ENCODE data around the gene CNEP1R1.

- RRBS, result 1% methylated on average over 19 of the region's 47 CpGs
Observed at GRCh38 chr16:50024835-50025369, at the start of gene CNEP1R1. TSS of gene CNEP1R1 (plus strand) at chr16:50025225.

DNA sequence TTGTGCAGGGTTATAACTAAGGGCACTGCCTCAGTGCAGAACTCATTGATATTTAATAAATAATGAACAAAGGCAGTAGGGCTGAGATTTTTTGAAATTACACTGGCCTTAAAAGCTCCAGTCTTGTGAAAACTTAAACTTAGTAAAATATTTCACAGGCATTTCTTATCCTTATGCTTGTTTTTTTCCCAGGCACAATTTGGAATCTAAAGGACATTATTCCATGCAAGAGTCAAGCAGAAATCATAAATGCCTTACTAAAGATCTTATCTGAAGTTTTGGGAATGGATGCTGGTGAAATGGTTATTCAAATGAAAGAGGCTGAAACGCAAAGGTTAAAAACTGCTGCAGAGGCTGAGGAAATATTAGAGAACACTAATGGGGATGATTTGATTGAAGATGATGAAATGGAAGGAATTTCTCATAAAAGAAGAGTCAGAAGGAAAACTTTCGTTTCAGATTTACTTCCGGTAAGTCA is 12.8 kb downstream of the HEATR3 start:
- RRBS, result no CpG with 5 or more reads among the region's 3 CpGs

GRCh38 chr16:50229033-50229855 is 37.1 kb upstream of the ADCY7 start:
- RRBS, result no CpG with 5 or more reads among the region's 11 CpGs

- RRBS, result no CpG with 5 or more reads among the region's 6 CpGs
Observed at GRCh38 chr16:50335095-50335617, 33.6 kb downstream of the BRD7 start.

DNA sequence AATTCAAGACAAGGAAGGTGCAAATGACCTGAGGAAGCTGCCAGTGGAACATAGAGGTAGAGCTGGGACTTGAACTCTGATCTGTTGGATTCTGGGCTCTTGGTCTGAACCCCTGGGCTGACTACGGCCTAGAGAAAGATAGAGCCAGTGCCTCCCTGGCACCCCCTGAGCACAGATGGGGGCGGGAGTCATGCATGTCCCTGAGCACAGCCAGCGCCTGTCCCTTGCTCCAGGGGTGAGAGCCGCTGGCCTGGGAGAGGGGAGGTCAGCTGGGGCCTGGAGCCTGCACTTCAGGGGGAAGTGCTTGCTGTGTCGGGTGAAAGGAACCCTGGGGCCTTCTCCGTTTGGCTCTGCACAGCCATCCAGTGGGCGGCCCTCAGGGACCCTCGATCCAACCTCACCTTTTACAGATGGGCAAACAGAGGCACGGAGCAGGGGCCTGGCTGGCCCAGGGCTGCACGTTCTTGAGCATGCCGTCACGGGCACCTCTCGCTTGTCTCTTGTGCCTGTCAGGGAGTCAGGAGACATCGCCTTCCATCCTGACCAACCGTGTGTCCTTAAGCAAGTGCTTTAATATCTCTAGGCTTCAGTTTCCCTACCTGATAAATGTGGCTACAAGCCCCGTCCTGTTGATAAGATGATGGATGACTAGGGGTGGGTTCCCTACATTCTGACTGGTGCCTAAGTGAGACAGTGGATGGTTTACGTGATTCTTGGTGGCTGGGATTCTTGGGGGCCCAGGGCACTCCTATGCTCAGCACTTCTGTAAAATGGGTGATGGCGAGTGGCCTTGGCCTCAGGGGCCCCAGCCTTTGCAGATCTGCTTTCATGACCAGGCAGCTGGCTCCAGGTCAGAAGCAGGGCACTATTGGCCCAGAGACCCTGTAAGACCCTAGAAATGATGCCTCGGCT is 1.8 kb downstream of the SNX20 start:
- RRBS, result no CpG with 5 or more reads among the region's 19 CpGs

DNA sequence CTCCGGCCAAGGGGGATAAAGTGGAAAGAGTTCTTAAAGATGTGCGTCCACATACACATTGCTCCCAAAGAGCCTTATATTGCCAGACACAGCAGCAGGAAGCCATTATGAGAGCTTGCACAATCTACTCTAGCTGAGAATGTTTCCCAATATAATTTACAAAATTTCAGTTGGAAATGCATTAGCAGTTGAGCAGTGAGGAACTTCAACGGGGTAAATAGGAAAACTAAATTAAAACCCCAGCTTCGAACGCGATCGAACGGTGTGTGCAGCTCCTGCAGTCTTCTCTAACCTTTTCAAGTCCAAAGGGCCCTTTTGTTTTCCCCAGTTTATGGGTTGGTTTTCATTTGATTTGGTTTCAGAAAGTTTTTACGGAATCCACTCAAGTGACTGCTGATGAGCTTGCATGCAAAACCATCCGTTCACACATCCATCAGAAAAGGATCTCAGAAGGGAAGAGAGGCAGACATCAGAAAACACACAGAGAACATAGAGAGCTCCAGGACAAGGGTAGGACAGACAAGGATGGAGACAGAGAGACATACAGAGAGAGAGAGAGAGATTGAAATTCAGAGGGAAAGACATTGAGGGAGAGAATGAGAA is 95.4 kb downstream of the SALL1 start:
- RRBS, result no CpG with 5 or more reads among the region's 10 CpGs

DNA sequence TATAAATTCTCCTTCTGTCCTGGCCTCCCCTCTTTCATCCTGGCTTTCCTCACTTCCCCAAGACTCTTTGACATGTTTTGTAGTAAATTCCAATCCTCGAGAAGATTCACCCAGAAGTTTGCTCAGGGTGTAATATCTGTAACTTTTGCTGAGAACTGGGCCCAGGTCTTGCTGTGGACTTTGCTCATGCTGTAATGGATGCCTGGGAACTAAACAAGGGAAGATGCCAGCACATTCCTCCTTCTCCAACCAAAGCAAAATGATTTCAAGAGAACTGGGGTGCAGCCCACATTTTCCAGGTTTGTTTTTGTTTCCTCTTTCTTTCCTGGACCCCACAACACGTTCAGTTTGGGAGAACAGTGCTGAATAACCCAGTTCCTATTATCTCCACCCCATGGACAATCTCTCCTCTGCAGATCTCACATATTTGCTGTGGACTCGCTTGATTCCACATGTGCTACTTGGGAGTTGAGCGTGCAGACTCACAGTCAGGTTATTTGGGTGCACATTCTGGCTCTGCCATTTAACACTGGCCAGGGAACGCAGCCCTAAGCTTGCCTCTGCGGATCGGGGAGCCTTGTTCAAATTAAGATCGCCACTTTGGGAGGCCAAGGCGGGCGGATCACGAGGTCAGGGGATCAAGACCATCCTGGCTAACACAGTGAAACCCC is 6.8 kb upstream of the SALL1 start:
- RRBS, result no CpG with 5 or more reads among the region's 11 CpGs

DNA sequence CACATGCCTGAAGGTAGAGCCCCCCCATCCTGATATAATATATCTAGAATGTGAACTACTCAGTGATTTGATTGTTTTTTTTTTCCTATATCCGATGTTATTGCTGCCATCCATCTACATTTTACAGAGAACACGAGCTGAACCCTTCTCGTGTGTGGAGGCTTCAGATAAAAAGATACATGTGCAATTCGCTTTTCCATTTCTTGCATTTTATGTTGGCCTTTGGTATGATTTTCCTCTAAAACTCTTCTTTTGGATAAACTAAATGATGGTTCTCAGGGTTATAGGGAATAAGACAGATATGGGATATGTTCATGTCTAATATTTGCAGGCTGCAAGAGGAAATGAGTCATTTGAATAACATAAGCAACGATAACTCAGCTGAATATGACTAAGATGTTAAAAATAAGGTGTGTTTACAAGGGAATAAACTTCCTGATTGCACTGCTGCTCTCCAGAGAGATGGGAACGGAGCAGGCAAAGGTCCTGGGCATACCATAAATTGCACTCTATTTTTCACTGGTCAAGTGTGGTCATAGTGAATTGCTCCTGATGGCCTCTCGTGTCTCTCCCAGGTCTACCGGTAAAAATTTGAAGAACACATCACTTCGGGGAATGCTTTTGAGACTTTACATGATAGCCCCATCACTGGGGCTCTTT is 666.2 kb downstream of the TOX3 start:
- RRBS, result no CpG with 5 or more reads among the region's 9 CpGs

DNA sequence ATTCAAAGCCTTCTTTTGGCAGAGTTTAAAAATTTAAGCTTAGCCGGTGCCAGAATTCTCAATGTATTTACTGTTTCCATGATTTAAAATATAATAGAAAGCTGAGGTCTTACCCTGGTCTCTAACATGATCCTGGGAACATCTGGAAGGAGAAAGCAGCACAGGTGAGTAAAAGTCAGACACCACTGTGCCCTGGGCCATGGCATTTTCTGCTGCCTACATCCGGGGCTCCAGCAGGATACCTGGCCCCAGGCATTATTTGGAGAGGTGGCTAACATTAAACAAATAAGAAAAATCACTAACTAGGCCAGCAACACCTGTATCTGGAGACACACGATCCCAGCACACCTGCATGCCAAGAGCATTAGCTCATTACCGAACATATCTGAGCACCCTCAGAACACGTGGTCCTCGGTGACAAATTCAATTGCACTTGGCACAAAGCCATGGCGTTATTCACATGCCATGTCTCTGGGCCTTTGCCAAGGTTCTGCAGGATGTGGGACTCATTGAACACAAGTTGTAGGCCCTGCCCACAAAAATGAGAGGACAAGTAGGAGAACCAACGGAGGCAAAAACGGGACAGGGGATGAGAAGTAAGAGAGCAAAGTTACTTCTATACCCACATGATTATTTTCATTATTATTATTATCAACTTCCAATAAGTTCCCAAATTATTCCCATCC is 552.4 kb downstream of the TOX3 start:
- RRBS, result no CpG with 5 or more reads among the region's 9 CpGs

DNA sequence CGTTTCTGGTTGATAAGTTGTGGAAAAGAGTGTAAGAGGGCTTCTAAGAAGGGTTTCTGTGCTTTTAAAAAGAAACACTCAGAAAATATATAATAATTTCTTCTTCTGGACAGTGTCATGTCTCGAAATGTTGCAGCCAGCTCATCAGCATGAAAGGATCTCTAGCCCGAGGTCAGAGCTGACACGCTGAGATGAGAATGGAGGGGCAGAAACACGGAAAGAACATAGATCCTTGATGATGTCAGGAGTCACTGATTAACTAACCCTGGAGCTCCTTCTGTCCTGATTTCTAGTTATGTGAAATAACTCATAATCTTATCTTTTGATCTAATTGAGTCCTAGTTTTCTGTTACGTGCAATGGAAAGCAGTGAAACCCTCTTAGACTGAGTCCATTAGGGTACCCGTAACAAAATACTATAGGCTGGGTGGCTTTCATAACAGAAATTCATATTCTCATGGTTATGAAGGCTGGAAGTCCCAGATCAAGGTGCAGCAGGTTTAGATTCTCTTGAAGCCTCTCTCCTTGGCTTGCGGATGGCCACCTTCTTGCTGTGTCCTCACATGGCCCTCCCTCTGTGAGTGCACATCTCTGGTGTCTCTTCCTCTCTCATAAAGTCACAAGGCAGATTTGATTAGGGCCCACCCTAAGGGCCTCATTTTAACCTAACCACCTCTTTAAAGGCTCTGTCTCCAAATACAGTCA is 10.4 kb upstream of the TOX3 start:
- RRBS, result no CpG with 5 or more reads among the region's 8 CpGs

DNA sequence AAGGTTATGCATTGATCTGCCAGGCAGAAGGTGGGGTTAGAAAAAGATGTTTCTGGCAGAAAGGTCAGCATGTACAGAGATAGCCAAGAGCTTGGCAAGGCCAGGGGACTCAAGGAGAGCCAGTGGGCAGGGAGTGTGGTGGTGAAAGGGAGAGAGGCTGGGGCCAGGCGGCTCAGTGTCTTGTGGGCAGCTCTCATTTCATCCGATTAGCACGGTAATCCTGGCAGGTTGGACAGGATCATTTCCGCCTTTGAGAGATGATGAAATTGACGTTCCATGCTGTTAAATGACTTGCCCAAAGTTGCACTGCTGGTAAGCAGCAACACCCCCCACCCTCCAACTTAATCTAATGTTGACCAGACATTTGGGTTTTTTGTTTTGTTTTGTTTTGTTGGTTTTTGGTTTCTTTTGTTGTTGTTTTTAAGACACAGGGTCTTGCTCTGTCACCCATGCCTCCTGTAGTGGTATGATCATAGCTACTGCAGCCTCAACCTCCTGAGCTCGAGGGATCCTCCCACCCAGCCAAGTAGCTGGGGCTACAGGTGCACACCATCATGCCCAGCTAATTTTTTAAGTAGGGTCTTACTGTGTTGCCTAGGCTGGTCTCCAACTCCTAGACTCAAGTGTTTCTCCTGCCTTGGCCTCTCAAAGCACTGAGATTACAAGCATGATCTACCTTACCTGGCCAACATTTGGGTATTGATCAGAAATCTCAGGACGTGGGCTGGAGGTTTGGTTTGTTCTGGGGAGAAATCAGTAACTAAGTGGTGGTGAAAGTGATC is 3.9 kb downstream of the CHD9 start:
- RRBS, result no CpG with 5 or more reads among the region's 7 CpGs

- RRBS, result 13% methylated on average over 27 of the region's 106 CpGs
Observed at GRCh38 chr16:53129838-53130835, 75.3 kb downstream of the CHD9 start.

DNA sequence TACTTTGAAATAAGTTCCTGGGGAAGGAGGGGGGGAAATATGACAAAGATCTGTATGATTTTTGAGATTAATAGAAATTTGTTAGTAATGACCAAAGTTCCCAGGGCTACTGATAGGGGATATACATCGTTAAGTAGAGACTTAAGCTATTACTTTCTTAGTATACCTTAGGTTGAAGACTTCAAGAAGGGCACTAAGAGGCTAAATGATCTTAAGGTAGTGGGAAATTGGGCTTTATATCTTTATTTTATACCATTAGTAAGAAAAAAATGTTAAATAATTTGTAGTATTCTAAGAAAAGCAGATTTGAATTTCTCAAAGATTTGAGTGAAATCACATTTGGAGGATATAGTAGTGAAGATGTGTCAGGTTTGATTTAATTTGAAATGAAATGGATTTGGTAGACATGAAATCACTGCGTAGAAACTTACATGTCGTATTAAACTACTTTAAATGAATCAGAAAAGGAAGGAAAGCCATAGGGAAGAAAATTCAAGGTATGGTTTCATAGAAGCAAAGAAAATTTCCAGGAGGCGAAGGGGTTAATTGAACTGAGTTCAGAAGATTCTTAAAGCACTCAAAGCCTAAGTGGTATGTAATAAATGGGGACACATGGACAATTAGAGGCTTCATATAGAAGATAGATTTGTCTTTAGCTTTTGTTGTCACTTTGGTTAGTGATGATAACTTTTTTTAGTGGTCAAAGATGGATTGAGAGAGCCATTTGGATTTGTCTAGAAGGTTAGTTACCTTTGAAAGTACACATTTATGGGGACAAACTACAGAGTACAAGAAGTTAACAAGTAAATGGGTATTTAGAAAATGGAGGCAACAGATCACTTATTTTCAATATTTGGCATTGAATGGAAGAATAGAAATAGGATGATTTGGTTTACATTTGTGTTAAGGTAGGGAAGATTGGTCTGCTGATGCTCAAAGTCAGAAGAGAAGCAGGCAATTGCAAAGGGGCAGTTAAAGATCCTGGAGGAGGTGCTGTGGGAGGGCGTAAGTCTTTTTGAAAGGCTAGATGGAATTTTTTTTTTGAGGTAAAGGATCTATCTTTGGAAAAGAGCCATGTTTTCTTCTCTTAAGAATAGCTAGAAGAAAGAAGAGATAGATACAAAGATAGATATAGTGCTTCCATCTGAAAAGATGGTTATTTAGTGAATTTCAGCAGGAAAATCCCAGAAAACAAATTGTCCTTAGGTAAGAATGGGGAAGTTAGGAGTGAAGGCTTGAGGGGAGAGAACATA is 83.6 kb downstream of the CHD9 start:
- RRBS, result no CpG with 5 or more reads among the region's 5 CpGs

DNA sequence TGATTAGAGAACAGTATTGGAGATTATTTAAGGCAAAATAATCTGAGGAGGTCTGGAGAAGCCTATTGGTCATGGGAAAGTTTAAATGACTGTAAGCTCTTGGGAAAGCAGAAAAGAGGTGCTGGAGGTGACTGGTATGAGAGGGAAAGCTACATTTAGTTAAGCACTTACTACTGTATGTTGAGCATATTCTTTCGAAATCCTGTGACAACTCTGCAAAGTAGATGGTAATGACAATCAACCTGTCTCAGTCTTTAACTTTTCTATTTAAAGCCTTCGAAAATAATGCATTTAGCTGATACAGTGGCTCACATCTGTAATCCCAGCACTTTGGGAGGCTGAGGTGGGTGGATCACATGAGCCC is 84.7 kb downstream of the CHD9 start:
- RRBS, result no CpG with 5 or more reads among the region's 2 CpGs

DNA sequence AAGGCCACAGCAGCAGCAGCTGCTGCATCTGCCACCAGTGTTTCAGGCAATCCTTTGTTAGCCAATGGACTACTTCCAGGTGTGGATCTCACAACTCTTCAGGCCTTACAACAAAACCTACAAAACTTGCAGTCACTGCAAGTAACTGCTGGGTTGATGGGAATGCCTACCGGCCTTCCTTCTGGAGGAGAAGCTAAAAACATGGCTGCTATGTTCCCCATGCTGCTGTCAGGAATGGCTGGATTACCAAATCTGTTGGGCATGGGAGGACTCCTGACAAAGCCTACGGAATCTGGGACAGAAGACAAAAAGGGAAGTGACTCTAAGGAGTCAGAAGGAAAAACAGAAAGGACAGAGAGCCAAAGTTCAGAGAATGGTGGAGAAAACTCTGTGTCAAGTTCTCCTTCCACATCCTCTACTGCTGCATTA is 110.1 kb upstream of the RBL2 start:
- RRBS, result no CpG with 5 or more reads among the region's 2 CpGs

- RRBS, result no CpG with 5 or more reads among the region's 12 CpGs
Observed at GRCh38 chr16:53433946-53434304, 346 bp upstream of the RBL2 start.

DNA sequence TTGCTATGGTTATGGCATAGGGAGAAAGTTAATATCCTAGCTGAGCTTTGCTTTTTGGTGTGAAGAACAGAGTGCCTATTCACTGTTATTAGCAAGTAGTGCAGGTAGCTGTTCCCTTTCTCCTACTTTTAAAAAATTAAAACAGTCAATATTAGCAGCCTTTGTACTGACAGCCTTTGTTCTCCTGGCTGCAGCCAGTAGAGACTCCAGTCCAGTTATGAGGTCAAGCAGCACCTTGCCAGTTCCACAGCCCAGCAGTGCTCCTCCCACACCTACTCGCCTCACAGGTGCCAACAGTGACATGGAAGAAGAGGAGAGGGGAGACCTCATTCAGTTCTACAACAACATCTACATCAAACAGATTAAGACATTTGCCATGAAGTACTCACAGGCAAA is 22.6 kb downstream of the AKTIP start:
- RRBS, result no CpG with 5 or more reads among the region's 1 CpG

- RRBS, result no CpG with 5 or more reads among the region's 4 CpGs
Observed at GRCh38 chr16:53490734-53491464, 12.1 kb downstream of the AKTIP start.

DNA sequence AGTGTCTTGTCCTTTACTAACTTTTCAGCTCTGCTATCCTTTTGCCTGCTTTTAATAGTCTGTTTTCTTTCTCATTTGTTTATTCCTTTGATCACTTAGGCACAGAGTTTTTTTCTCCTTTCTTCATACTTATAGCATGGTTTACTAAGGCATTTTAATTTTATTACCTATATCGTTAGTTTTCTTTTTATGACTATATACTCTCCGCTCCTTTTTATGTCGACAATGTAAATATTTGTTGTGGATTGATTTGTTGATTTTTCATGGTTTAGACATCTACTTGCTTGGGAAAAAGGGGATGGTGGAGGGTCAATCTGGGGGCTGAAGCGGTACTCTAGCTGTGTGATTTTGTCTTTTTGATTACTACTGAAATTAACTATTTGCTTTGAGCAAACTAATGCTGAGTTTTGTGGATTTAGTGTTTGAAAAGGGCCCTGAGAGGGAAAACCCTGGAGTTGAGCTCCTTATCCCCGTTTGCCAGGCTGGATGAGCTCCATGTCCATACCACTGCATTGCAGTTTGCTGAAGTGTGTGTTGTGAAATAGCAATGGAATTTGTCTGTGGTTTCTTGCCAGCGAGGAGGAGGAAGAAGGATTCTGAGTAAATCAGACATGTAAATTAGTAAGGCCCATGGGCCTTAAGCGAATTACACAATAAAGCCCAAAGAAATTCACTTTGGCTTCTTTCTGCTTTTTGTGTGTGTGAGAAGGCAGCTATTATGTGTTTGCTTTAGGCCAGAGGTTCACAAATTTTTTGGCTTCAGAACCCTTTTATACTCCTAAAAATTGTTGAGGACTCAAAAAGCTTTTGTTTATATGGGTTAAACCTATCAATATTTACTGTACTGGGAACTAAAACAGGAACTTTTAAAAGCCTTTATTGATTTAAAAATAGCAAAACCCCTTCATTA is 72.0 kb downstream of the FTO start:
- RRBS, result no CpG with 5 or more reads among the region's 7 CpGs

DNA sequence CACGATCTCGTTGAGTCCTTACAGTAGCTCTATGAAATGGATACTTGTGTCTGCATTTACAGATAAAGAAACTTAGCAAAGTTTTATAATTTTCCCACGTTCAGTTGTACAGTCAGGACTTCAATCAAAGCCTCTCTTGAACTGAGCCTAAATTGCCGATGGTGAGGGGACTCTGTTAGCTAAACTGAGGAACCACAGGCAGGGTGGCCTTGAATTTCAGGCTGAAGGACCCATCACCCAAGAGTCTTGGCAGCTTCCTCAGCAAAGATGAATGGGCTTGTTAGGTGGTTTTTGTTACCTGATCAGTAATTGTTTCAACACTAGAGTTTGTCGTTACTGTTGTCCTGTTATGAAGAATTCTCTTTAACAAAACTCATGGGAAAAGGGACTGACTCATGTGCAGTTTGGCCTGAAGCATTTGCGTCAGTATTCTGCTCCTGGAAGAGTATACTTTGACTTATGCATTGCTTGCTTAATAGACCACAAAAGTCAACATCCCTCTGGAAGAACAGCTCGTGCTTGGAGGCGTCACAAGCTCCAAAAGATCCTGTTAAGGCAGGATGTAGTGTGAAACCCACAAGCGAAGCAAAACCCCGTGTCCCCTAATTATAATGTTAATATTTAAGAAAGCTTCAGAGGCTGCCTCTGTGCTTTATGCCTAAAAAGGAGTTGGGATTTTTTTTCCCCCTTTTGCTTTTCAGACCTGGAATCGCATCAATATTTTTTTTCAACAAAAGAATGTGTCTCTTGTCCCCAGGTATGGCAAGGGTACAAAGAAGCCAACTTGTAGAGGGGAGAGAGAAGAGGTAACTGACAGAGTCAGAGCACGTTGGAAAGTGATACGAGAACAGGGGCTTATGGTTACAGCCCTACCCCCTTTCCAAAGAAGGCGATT is 205.9 kb downstream of the IRX3 start:
- RRBS, result no CpG with 5 or more reads among the region's 14 CpGs

All from SK-N-MC (cell line).